Pulmonary lymph node (tissue), 1 donor: ENCODE measurements around the genes STX3, MS4A4E, MS4A4A and MS4A6E.

GRCh38 chr11:58058282-58059256 lies 27.8 kb downstream of the OR6Q1 start:
- PRO-cap, result no peak

GRCh38 chr11:59095270-59095544 lies 9.1 kb downstream of the GLYATL1B start:
- PRO-cap, result no peak

GRCh38 chr11:59148432-59149130 lies 5.9 kb downstream of the FAM111A start:
- PRO-cap, result unidirectional peak, minus-strand start at chr11:59148507

- PRO-cap, result no peak
These were observed 3.9 kb downstream of the MPEG1 start for GRCh38 chr11:59208788-59209247.

- PRO-cap, result no peak
These were observed 6.2 kb upstream of the MPEG1 start for GRCh38 chr11:59218754-59219470.

DNA sequence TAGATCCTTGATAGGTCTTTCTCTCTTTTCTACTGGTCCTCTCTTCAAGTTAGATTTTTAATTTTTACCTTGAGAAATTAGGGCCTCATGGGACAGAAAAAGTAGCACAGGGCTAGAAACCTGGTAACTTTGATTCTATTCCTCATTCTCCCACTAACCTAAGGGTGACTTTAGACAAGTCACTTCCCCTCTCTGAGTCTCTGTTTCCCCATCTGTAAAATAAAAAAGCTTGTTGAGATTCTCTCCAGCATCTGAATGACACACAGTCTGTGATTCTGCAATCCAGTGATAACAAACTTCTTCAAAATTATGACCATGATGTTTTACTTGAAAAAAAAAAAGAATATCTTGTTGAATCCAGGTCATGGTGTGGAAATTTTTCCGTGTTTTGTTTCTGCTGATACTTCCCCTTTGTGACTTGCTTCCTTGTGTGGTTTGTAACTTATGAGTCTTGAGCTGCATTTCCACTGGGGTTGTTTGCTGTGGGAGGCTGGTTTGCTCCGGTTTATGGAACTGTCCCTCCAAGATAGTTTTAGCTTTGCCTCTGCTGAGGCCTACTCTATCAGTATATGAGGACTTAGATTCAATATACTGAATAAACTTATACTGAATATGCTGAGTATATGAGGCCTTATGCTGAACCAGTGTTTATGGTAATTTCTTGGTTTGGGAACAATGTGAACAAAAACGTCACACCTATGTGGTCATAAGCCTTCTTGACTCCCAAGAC lies 9.9 kb upstream of the MPEG1 start:
- PRO-cap, result no peak

GRCh38 chr11:59267970-59268396 lies 55.3 kb upstream of the MPEG1 start:
- PRO-cap, result no peak

DNA sequence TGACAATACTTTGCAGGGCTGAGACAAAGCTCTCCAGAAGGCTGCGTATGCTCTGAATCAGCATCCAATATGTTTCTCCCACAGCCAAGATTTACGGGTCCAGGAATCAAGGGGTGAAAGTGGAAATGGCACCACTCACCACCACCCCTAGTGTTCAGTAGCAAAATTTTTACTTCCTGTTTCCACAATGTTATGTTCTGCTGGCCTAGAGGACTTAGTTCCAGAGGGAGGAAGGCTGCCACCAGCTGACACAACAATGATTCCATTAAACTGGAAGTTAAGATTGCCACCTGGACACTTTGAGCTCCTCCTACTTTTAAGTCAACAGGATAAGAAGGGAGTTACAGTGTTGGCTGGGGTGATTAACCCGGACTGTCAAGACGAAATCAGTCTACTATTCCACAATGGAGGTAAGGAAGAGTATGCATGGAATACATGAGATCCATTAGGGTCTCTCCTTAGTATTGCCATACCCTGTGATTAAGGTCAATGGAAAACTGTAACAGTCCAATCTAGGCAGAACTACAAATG lies 68.6 kb upstream of the MPEG1 start:
- PRO-cap, result no peak

DNA sequence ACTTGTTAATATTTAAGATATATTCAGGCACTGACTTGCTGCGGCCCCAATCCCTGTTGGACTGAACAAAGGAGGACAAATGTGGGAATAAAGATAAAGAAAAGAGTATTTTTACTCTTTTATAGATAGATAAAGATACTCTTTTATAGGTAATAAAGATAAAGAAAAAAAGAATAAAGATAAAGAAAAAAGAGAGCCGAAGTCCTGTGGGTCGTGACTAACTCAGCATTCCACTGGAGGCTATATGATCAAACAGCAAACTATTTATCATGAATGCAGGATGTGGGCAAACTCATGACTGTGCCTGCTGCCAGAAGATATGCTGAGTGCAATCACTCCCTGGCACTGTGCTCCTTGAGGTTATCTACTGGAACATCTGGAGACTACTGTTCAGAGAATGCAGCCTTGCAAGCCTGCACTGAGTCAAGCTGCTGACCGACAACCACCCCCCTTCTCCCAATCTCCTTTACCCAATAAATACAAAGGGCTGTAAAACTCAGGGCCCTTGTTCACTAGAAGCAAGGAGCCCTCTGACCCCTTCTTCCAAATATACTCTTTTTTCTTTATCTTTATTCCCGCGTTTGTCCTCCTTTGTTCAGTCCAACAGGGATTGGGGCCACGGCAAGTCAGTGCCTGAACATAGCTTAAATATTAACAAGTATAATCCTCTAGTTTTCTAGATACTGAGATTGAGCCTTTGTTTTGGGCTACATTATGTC lies 6.8 kb downstream of the OR10V1 start:
- PRO-cap, result no peak

DNA sequence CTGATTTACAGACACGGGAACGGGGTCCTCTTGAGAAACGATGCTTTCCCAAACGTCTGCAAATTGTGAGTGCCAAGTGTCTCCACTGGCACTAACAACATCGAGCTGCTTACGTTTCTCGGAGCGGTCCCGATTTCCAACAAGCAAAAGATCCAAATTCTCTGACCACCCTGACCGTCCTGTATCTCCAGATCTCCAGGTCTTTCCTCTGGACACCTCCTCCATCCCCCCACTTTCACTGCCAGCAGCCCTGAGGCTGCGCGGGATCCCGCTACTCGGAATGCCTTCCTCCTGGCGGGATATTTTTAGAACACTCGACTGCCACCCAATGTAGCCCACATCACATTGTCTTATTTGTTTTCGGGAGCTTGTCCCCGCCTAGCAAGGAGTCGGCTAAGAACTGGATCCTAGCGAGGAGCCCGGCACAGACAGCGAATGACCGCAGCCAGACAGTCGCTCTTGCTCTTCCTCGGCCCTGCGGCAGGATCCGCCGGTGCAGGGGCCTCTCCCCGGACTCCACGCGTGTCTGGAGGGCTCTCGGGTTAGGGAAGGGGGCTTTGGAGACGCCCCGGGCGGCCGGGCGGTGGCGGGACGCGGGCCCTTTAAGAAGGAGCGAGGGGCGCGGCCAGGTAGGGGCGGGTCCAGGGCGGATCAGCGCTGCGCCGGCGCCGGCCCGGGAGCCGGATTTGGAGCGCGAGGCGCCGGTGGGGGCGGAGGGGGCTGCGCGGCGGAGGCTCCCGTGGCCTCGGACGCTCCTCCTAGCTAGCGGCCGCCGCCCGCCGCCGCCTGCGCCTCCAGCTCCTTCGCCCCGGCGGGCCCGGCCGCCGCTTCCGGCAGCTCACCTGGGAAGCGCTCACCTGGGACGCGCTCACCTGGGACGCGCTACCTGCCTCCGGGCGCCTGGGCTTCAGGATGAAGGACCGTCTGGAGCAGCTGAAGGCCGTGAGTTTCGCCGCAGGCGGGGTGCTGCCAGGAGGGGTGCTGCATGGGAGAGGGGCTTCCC lies at the start of gene STX3:
STX3 (plus strand) TSS at position 683 of the 1,003 bp plus-strand sequence.
- PRO-cap, result unidirectional peak, plus-strand start at position 425 of the sequence; bidirectional peak, plus-strand start at position 689 of the sequence, minus-strand start at position 520 of the sequence

GRCh38 chr11:59765044-59765742 lies 10.0 kb downstream of the STX3 start:
- PRO-cap, result no peak

DNA sequence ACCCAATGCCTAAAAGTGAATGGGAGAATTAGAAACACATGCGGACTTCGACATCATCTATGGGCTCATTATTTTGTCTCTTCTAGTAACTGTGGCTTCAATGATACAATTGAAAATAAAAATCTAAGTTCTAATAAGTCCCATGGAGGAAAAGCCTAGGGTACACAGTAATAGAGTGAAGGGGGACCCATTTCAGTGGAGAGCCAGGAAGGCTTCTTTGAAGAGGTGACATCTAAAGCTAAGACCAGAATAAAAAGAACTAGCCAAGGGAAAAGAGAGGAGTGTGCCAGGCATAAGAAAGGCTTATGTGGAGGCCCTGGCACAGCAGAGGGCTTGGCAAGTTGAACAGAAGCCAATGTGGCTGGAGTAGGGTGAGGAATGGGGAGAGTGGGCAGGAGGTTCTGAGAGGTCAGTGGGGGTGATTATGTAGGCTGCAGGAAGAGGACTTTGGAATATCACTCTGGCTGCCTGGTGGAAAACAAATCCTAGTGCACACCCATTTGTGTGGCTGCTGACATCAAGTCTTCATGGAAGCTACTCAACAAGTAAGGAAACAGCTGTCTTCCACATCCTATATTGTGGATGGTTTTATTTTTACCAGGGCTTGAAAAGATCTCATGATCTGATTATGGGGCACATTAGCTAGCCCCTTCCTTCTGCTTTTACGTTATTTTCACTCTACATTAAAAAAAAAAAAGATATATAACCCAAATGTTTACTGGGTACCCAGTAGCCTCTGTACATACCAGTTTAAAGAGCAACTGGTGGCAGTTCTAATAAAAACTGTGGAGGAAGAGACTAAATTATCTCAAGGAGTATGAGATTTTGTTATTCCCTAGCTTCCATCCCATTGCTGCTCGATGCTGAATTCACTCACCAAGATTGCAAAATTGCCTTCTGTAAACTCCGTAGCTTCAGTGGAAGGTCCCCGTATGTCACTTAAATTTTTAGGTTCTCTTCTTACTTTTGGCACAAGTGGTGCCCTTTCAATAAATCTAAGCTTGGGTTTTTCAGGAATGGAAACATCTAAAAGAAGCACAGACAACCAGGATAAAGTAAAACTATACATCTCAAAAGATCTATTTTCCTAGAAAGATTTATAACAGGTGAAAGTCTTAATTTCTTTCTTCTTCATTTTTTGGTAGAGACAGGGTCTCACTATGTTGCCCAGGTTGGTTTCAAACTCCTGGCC lies 3.4 kb downstream of the MRPL16 start:
- PRO-cap, result no peak

DNA sequence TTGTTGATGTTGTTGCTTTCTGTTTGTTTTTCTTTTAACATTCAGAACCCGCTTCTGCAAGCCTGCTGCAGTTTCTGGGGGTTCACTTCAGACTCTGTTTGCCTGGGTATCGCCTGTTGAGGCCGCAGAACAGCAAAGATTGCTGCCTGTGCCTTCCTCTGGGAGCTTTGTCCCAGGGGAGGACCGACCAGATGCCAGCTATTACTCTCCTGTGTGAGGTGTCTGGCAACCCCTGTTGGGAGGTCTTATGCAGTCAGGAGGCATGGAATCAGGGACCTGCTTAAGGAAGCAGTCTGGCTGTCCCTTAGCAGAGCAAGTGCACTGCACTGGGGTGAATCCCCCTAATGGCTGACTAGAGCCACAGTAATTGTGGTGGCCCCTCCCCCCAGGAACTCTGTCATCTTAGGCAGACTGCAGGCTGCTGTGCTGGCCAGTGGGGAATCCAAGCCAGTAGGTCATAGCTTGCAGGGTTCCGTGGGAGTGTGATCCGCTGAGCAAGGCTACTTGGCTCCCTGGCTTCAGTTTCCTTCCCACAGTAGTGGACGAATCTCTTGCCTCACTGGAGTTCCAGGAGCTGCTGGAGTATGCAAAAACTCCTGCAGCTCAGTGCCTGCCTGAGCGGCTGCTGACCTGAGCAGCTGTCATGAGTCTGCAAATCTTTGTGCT lies 13.0 kb downstream of the OOSP3 start:
- PRO-cap, result no peak

DNA sequence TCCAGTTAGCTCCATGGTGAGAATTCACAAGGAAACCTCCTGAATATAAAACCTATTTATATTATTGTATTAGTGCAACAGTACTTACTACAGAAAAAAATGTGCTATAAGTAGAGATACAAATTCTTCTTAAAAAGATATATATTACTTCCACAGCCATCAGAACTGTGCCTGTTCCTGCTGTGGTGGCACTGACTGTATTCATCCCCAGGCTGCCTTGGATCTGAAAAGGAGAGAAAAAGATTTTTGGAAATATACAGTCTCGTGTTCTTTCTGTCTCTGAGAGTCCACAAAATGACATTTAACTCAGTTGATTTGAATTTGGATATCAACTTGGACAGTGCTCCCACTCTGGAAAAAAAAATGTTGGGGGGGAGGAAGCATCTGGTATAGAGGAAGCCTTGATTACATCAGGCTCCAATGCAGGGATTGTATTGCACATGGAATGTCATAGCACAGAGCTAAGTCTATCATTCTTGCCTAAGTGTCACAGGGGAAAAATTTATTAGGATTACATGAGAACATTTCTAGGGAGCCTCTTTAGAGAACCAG lies 23.2 kb downstream of the MS4A6A start:
- PRO-cap, result no peak

GRCh38 chr11:60179875-60180747 lies 2.8 kb downstream of the MS4A6A start:
- PRO-cap, result no peak

DNA sequence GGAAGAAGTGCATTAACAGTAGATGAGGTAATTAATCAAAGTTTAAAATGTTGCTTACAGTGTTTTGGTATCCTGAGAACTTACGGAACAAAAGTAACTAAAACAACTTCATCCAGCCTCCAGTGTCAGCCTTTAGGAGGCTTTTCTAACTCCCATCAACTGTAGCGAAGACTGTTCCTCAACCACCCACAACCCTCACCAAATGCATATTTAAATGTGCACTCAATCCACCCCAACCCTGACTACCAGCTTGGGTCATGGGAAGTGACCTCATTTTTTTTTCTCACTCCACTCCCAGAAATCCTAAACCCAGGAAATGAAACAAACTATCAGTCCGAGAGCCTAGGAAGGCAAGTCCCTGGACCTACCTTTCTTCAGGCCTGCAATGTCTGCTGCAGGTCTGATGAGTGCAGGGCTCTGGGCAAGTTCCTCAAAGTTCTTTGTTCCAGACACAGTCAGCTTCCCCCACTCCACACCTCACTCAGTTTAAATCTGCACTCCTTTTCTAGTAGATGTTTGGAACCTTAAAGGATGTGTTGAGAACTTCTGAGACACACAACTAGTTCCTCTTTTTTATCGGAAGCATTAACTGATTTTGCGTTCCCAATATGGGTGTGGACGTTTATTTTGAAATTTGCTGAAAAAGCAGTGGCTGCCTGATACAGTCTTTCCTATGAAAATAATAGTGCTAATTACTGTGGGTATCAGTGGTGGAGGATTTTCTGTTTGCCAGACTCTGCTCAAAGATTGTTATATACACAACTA lies at the start of gene MS4A4E:
MS4A4E (minus strand) TSS at position 548 of the 765 bp plus-strand sequence.
- PRO-cap, result no peak

GRCh38 chr11:60280284-60280947 lies at the start of gene MS4A4A:
Gene MS4A4A (plus strand): TSS chr11:60280666.
- PRO-cap, result bidirectional peak, plus-strand start at chr11:60280666, minus-strand start at chr11:60280570

DNA sequence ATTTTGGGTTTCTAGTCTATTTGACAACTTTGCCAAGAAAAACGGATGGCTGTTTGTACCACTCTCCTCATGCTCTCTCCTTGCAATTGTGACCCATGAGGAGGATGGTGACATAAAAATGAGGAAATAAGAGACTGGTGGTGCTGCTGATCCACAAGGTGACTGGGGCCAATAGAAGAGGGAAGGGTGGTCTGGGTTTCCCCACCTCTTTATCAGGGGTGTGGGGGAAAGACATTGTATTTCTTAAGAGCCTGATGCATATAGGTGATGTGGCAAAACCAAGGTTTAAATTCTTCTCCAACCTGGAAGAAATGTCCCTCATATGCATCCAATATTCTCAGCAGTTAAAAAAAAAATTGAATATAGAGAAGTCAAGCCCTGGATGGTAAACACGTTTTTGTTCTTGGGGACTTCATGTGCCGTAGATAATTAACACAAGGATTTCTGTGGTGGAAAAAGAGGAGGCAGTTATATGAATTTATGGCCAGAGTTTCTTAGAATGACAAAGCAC lies 1.2 kb downstream of the MS4A4A start:
- PRO-cap, result no peak

DNA sequence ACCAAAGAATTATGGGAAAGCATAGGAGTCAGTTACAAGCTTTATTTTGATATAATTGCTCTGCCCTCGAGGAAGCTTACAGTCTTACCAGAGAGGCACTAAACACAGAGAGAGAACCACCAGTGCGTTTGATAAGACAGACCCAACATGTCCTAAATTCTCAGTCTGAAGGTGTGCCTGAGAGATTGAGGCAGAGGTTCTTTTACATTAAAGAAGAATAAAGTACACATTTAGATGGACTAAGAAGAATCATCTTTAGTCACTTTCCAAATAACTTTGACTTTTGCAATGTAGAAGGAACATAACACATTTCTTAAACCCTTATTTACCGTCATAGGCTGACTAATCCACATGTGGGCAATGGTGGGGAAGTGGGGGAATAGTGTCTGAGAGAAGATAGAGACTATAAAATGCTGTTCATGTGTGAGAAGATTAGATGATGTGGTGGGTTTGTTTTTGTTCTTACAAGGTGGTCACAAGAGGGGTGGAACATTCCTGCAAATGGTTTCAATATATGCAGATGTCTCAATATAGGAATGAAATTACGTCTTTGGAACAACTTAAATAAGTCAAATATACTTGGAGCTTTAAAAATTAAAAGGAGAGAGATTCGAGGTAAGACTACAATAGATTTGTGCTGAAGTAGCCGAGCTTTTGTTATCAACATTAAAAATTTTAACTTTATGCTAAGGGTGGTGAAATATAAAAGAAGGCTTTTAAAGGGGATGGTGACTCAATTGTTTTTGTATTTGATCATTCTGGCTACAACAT lies 1.8 kb downstream of the MS4A4A start:
- PRO-cap, result no peak

DNA sequence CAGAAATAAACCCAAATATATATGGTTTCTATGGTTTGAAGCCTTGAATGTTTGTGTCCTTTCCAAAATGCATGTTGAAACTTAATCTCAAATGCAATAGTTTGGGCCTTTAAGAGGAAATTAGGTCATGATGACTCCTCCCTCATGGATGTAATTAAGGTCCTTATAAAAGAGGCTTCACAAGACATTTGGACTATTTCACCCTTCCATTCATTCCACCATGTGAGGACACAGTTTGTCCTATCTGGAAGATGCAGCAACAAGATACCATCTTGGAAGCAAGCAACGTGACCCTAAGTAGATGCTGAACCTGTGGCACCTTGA lies at the start of gene MS4A6E:
MS4A6E (plus strand) TSS at position 196 of the 324 bp plus-strand sequence.
- PRO-cap, result no peak